Left lobe of liver (tissue), 1 donor: ENCODE measurements around a stretch of chr15.

DNA sequence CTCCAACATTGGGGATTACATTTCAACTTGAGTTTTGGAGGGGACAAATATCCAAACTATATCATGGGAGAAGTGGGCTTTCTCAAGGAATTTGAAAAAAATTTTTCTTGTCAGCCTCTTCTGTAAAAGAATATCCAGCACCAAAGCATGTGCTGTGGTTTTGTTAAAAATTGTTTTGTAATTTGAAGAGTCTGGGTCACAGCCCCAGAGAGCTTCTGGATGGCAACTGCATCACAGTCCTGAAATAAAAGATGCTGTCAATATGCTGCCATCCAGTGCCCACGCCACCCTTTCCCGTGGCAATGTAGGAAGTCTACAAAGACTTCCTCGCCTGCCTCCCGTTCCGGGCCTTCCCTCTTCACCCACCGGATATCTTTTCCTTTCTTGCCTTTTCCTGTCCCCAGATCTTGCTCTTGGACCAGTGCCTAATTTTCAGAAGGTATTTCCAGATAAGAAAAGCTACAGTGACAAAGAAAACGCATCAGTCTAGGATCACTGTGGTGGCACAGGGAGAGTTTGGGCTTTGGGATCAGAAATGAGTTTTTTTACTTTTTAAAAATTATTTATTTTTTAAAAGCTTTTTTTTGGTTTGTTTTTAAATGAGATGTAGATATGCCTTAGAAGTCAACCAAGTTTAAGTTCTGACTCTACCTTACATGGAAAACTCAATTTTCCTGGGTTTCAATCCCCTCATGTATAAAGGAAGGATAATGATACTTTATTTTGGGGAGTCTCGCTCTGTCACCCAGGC, 99.9 kb downstream of the SKOR1 start:
- PRO-cap: no peak

DNA sequence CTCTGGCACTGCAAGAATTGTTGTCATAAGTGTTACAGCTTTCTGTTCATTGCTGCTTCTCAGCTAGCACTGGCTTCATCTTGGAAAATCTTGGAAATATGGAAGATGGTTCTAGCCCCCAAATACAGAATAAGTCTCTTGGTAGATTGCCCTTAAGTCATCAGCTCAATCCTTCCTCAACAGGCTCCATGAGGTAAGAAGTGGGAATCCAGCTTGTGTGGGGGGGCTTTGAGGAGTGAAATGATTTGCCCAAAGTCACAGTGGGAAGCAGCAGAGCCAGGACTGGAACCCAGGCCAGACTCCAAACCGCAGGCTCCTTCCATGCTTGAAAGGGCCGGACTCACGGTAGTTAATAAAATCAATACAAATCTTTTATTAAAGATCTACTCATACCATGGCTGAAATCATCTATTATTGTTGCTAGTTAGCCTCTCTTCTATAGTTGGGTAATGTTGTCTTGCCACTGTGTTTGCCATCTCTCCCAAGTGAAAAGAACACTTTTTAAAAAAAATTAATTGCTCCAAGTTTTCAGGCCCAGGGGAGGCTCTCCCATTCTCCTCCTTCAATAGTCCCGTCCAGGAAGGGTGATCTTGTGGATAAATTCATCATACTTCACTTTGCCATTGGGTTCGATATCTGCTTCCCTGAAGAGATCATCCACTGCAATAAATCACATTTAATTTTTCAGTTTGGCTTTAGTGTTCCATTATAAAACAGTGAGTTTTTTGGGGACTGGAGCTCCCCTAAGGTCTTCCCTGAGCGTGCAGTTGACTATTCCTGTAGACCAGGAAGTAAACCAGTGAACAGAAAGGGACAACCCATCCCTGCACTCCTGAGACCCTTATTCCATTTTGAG, 11.5 kb downstream of the CALML4 start:
- PRO-cap: no peak

DNA sequence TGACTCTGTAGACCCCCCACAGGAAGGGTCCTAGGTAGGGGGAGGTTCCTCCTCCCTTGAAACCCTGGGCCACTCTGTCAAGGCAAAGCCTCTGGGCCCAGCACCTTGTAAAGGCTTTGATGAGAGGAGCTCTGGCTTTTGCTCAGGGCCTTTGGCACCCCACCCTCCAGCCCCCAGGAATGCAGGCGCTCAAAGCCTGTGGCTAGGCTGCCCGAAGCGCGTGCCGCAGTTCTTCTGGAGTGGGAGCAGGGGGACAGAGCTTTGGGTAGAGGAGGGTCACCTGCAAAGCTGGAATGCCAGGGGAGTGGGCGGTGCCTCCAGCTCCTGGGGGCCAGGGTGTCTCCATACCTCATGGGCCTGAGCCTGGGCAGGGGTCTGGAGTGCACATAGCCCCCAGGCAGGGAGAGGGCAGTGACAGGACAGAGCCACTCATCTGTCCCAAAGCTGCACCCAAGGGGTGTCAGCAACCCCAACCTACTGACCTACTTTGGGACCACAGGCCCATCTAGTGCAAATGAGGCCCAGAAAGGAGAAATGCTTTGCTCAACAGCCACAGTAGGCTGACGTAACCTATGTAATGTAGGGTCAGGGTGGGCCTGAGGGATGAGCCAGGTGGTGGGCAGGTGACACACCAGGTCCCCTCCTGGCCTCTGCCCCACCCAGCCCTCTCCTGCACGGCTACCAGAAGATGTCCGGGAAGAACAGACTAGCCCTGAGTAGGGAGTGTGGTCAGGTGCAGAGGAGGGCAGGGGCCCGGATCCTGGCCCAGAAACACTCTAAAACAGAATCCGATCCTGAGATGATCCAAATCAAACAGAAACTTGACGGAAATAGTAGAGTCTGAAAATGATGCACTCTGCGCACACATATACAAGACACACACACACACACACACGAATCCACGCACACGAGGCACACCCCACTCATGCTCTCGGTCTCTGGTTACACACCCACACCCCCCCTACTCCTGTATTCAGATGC, 2.3 kb upstream of the CALML4 start:
- PRO-cap: no peak

- PRO-cap: no peak
Measured at GRCh38 chr15:68335343-68336182, 58.0 kb downstream of the FEM1B start.

- PRO-cap: no peak
Measured at GRCh38 chr15:68517273-68517940, 61.4 kb upstream of the CORO2B start.

GRCh38 chr15:68631492-68632232, 52.9 kb downstream of the CORO2B start:
- PRO-cap: no peak

DNA sequence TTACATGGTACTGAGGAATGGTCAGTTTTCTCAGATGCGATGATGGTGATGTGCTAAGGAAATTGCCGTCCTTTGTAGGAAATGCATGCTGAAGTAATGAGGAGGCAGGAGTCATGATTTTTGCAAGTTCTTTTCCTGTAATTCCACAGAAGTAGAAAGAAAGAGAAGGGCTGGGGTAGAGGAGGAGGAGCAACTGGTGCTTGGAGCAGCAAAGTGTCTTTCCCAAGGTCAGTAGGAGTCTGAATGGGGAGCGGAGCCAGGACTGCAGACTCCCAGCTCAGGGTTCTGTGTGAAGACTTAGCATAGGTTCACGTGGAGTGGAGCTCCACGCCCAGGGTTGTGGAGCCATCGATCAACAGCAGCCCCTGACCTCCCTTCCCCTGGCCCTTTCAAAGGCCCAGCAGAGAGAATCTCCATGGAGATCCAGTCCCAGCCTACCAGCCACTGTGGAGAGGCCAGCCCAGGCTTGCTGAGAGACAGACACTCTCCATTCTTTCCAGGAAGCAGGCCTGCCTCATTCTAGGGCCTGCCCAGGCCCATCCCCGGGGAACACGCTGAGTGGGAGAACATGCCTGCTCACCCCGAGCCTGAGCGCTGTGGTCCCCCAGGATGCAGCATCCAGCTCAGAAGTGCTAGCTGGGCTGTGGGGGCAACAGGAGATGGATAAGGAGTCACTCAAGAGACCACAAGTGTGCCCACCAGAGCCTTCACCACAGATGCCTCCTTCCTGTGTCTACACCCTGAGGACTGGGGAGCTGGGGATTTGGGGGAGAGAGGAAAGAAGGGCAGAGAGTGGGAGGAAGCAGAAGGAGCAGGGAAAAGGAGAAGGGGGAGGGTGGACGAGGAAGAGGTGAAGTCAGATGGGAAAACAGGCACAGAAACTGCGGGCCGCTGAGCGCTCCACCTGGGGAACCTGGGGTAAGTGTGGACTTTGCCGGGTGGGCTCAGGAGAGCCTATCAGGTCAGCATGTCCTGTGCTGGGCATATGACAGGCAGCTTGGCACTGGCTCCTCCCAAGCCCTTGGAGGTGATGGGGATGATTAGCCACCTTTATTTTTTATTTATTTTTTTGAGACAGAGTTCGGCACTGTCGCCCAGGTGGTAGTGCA, 62.2 kb downstream of the CORO2B start:
- PRO-cap: no peak

DNA sequence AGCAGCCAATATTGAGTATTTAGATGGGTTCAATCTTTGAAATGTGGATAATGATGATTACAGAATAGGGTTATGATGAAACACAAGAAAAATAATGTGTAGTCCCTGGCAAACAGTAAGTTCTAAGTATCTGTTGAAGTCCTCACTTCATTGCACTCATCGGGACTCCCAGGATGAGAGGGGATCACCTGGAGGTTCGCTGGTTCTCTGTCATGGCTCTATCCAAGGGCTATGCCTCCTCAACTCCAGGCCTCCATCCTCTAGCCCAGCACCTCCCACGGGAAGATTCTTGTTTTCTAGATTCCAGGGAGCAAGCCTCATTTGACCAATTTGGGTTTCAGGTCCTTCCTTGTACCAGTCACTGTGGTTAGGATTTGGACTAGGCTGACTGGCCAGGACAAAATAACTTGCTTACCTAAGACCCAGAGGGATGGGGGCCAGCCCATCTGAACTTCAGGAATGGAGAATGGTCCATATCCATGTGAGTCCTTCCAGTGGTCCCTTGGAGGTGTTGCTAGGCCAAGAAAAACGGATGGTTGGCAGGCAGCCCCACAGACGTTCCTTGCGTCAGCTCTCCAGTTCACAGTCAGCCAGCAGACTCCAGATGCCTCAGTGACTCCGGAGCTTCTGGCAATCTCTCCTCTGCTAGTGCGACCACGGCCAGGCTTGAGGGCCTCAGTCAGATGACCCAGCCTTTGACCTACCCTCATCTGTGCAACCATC, 45.3 kb downstream of the ANP32A start:
- PRO-cap: no peak

GRCh38 chr15:68787543-68788088, 33.1 kb downstream of the ANP32A start:
- PRO-cap: no peak

GRCh38 chr15:68818092-68818348, 2.7 kb downstream of the ANP32A start:
- PRO-cap: bidirectional peak, plus-strand start at chr15:68818219, minus-strand start at chr15:68818162

GRCh38 chr15:69074846-69075290, 60.4 kb downstream of the NOX5 start:
- PRO-cap: no peak

DNA sequence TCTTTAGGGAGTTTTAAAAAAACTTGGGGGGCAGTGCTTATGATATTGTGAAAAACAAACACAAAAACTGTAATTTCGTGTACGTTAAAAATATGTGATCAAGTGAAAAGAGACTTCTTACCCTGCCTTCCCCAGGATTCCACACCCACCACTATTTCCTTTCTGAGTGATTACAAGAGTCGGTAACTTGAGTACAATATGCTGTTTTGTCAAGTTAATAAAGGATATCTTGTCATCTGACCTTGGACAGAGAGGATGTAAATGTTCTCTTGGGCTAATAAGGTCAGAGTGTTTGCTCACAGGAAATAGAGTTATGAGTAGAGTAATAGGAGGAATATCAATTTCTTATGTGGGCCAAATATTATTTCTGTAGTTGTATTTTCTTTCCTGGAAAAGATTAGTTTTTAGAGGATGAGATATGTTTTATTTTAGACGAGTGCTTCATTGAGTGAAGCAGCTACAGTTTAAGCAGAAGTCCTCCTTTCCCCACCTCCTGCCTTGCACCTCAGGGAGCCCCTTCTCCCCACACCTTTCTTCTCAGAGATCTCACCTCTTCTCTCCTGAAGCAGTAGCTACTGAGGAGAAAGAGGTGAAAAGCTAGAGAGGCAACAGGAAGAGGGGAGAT, 68.2 kb downstream of the NOX5 start:
- PRO-cap: no peak

- PRO-cap: no peak
Measured at GRCh38 chr15:69154630-69155256, 5.7 kb upstream of the GLCE start.

DNA sequence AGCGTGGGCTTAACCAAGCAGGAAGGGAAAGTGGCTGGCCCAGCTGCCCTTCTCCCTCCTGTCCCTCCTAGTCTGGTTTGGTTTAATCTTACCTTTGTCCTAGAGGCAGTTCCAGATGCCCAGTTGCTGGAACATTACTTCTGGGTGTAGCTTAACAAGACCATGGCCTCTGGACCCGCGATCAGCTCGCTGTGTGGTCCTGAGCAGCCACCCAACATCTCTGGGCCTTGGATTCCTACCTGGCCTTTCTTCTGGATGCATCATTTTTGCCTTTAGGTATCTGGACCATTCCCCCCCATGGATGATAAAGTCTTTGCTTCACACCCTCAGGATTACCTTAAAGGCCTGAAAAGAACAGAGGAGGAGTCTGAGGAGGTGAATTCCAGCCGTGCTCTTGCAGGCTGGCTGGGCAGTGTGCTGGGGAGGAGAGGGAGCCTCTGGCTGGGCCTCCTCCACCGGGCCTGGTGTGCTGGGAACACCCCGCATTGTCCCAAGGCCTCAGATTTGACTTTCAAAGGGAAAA, 15.6 kb downstream of the PAQR5 start:
- PRO-cap: no peak

GRCh38 chr15:69557220-69557916, 104.8 kb downstream of the RPLP1 start:
- PRO-cap: bidirectional peak, plus-strand start at chr15:69557526, minus-strand start at chr15:69557330

DNA sequence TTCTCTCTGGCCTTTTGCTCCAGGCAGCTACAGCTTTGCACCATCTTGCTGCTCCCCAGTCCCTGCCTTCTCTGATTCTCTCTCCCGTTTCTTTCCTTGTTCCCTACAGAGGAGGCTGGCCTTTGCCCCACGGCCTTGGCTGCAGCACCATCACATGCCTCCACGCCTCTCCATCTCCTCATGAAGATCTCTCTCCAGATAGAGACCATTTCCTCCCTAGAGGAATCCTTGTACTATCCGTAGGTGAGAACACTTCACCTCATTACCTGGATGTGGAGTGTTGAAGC, 176.0 kb downstream of the RPLP1 start:
- PRO-cap: no peak

DNA sequence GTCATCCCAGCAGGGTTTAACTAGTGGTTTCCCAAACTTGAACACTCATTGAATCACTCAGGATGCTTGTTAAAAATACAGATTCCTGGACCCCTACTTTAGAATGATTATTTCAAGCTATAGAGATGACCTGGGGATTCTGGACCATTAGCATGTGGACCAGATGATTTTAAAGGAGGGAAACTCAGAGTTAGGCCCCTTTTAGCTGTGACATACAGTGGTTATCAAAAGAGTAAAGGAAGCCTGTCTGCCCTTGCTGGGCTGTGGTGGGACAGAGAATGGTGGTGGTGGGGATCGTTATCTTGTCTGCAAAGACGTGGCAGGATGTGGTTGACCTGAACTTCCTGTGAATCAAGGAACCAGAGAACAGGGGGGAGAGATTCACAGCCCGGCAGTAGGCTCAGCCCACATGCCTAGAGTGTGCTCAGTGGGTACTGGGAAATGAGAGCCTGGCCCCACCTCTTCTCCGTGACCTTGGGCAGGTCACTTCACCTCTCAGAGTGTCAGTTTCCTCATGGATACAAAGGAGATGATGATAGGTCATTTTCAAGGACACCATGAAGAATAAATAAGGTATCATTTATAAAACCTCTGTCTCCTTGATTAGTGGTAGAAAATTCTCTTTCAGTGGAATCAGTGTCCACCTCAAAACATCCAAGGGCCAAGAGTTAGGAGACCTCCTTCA, 306.4 kb downstream of the RPLP1 start:
- PRO-cap: no peak

DNA sequence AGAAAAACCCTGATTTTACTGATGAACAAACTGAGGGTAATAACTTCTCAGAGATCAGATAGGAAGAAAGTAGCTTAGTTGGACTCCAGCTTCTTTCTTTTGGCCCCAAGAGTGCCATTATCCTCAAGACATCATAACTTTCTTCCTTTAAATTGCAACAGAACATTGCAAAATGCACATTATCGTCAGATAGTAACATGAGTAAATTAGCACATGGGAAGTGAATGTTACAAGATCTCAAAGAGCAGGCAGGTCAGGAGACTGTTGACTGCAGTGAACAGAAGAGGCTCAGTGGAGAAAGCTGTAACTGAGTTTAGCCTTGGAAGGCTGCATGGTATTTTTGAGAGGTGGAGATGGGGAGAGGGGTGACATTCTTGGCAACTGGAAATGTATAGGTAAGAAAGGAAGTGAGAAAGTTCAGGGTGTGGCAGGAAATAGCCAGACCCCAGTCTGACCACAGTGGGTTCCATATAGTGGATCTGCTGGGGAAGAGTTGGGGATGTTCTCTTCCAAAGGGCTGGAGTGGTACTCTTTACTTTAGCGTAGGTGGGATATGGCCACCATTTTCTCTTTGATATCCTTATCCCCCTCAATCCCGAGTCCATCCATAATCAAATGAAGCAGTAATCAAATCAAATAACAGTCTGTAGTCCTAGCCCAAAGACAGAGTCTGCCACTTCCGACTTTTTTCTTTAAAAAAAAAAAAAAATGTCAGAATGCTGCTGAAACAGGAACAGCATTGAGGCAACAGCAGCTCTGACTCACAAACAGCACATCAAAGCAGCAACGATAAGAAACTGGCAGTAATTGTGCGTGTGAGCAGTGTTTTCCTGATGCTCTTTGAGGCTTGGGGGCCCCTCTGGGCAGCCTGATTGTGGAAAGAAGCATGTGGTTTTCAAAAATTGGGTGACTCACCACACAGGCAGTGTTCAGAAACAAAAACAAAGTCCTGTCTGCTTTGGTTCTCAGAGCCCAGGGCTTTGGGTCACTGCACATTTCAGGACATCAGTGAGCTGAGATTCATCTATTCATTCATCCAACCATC, 308.0 kb downstream of the RPLP1 start:
- PRO-cap: no peak

DNA sequence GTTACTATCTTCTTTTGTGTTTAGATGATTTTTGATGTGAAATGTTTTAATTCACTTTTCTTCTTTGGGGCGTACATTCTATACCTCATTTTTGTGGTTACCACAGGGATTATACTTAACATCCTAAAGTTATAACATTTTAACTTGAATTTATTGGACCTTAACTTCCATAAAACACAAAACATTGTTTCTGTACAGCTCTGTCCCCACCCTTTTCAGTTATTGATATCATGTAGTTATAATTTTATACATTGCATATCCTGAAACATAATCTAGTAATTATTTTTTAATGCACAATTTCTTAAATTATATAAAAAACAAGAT, 321.1 kb downstream of the TLE3 start:
- PRO-cap: no peak

DNA sequence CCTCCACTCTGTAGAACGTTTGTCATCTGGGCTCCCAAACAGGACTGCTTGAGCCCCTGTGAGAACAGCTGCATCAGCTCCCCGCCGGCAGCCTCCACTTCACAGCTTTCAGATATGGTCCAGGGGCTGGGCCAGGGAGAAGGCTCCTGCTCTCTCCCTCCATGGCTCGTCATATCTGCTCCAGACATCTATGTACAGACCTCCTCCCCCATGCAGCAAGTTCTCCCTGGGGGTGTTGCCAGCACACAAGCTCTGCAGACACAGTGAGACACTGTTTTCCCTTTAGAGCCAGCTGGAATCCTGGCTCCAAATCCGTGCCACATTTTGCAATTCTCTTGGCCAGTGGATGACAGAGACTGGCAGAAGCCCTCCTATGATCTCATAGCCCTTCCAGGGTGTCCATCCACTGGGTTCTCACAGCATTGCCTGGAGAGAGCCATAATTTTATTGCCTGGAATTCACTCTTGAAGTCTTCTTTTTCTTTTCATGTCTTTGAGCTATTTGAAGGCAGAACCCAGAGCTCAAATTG, 203.9 kb downstream of the TLE3 start:
- PRO-cap: no peak